Urinary bladder (tissue), 3 donors: ENCODE data around the gene MALL.

- PRO-cap = no peak
- RAMPAGE, long total RNA = no peak
These were observed 53.1 kb downstream of the SEPTIN10 start for GRCh38 chr2:109560263-109561402.

DNA sequence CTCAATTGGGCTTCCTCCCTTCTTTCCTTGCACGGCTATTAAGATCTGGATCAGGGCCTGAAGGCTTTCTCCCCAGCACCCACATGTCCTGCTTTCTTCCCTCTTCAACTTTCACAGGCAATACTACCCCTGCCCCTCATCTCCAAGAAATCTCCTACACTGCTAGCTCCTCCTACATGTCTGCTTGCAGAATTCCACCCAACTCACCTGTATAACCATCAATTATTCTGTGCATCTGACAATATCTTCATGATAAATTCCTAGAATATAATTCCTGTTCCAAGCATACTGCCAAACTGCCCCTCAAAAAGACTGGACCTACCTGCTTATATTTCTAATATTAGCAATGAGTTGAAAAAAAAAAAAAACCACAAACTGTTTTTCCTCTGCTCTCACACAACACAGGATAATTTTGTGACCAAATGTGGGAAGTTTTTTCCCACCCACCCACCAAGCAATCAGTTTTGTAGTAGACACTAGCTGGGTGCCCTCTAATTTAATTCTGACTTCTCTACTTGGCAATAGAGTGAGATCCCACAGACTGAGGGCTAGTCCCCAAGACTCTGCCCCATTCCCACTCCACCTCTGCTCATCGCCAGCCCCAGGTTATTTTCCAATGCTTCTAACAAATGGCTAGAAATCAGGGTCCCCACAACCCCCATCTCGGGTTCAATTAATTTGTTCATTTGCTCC, 13.4 kb downstream of the SEPTIN10 start:
- PRO-cap = no peak
- RAMPAGE, long total RNA = no peak

DNA sequence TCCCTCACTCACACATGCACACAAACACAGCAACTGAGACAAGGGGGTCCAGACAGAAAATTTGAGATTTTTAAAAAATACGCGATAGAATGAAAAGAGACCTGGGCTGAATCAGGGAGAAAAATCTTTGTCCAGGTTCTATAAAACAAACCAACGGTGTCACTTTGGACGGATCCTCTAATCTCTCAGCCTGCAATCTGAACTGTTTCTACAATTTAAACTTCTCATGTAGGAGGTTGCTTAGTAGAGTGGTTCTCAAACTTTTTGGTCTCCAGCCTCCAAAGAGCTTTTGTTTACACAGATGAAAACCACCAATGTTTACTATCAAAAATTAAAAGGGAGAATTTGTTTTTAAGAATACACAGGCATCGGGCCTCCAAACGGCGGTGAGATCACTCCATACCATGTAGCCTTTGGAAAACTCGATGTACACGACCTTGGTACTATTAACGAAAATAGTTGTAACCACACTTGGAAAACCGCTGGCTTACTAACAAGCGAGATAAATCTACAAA, 1.0 kb downstream of the SEPTIN10 start:
- PRO-cap = no peak
- RAMPAGE, long total RNA = no peak

GRCh38 chr2:109630901-109631327, 16.8 kb downstream of the SOWAHC start:
- PRO-cap = no peak
- RAMPAGE, long total RNA = no peak

DNA sequence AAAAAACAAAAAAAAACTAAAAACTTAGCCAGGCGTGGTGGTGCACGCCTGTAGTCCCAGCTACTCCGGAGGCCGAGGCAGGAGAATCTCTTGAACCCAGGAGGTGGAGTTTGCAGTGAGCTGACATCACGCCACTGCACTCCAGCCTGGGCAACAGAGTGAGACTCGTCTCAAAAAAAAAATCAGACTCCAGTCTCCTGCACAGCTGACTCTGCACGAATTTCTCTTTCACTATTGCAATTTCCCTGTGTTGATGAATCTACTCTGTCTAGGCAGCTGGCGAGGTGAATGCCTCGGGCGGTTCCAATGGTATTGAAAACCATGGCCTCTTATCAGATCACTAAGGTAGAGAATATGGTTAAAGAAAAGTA, 30.0 kb downstream of the SOWAHC start:
- PRO-cap = no peak
- RAMPAGE, long total RNA = no peak

GRCh38 chr2:109702241-109703083, 88.3 kb downstream of the SOWAHC start:
- PRO-cap = no peak
- RAMPAGE, long total RNA = no peak

DNA sequence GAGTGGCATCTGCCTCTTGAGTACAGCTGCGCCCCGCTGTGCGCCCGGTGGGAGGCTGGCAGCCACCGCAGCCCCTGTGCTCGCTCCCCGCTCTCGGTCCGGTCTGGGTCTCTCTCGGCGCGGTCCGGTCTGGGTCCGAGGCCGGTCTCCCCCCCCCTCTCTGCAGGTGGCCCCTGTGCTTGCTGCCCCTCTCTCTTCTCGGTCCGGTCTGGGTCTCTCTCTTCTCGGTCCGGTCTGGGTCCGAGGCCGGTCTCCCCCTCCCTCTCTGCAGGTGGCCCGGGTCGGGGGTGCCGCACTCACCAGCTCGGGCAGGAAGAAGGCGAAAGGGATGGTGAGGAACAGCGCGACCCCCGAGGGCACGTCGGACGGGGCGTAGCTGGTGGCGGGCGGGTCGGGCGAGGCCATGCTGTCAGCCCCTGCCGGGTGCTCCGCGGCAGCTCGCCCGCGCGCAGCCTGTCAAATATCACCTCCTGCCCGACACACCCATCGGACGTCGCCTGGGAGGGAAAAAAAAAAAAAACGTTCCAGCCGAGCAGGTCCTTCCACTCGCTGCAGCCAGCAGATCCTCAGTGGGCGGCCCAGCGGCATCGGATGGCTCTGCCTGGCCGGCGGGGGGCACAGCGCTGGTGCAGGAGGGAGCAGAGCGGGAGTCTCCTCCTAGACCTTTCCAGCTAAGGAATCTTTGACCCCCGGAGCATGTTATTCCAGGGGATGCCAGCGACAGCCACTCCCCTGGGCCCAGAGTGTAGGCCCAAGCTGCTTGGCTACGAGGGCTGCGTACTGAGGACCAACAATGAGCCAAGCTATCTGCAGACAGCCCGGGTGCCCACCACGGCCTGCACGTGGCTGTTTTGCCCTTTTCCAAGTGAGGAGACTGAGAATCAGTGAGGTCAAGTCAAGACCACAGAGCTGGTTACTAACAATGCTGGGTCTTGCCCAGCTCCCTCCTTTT, at the start of gene MALL:
Gene MALL, minus strand, starts transcription at position 435 of the 952 bp plus-strand sequence.
- PRO-cap = unidirectional peak, minus-strand start at position 673 of the sequence
- RAMPAGE, long total RNA = start-site peak on the minus strand centred at position 435 of the sequence, 7 bp wide, 217 and 34 reads in 2 replicates

- PRO-cap = no peak
- RAMPAGE, long total RNA = no peak
These were observed 34.0 kb upstream of the MALL start for GRCh38 chr2:110149643-110149938.

GRCh38 chr2:110155806-110156407, 40.3 kb upstream of the MALL start:
- PRO-cap = no peak
- RAMPAGE, long total RNA = no peak

DNA sequence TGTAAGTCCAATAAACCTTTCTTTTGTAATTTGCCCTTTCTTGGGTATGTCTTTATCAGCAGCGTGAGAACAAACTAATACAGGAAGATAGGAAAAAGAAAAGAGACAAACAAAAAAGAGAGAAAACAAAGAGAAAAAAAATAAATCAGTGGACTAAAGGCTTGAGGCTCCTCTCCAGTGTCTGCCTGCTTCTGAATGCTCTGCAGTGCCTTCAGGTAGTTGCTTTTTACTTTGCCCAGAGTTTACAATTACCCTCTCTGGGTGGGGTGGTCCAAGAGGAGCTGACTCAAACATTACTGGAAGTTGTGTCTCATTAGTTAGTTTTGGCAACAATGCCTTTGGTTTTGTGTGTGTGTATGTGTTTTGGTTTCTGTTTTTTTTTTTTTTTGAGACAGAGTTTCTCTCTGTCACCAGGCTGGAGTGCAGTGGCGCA, 40.8 kb upstream of the MALL start:
- PRO-cap = unidirectional peak, minus-strand start at position 197 of the sequence
- RAMPAGE, long total RNA = no peak

- PRO-cap = no peak
- RAMPAGE, long total RNA = no peak
These were observed 34.6 kb downstream of the NPHP1 start for GRCh38 chr2:110170076-110170701.

DNA sequence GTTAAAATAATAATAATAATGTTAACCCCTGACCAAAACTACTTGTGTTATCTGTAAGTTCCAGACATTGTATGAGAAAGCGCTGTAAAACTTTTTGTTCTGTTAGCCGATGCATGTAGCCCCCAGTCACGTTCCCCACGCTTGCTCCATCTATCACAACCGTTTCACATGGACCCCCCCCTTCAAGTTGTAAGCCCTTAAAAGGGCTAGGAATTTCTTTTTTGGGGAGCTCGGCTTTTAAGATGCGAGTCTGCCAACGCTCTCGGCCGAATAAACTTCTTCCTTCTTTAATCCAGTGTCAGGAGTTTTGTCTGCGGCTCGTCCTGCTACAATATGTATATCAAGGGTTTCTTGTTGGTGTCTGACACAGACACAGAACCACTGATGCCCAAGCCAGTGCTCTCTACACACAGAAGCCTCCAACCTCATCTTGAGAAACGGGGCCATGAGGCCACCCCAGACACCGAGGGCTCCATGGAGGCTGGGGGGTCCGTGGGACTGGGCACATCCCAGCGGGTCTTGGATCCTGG, 1.7 kb upstream of the BUB1 start:
- PRO-cap = no peak
- RAMPAGE, long total RNA = no peak

DNA sequence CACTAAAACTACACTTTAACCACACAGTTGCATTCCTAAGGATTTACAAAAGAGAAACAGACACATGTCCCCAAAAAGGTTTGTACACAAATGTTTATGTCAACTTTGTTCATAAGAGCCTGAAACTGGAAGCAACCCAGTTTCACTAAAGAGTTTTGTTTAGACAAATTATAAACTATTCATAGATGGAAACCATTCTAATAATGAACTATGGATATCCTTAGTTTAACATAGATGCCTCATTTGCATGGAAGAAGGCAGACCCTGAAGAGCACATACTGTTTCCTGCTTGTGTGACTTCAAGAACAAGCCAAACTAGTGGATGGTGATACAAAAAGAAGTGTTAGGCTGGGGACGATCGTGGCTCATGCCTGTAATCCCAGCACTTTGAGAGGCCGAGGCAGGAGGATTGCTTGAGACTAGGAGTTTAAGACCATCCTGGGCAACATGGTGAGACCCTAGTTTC, 48.1 kb downstream of the ACOXL start:
- PRO-cap = no peak
- RAMPAGE, long total RNA = no peak

DNA sequence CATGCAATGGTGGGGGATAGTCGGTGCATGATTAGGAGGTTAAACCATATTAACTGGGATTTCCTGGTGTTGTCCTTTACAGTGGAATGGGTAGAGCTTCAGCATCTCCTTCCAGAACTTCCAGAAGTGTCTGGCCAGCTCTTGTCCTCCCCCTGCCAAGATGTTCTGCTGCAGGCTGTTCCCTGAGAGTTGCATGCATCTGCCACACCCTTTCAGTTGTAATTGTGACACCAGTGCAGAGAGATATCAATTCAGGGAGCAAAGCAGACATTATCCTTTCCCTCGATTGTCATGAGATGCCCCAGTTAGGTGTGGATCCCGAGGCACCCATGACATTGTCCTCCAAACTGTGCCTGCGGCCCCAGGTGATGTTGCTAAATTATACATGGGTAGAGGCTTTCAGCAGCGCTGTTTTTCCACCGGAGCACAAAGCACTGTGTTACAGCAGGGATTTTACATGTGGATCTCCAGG, 90.6 kb upstream of the BCL2L11 start:
- PRO-cap = no peak
- RAMPAGE, long total RNA = no peak

- PRO-cap = no peak
- RAMPAGE, long total RNA = no peak
These were observed 37.1 kb downstream of the BCL2L11 start for GRCh38 chr2:111157793-111158322.

DNA sequence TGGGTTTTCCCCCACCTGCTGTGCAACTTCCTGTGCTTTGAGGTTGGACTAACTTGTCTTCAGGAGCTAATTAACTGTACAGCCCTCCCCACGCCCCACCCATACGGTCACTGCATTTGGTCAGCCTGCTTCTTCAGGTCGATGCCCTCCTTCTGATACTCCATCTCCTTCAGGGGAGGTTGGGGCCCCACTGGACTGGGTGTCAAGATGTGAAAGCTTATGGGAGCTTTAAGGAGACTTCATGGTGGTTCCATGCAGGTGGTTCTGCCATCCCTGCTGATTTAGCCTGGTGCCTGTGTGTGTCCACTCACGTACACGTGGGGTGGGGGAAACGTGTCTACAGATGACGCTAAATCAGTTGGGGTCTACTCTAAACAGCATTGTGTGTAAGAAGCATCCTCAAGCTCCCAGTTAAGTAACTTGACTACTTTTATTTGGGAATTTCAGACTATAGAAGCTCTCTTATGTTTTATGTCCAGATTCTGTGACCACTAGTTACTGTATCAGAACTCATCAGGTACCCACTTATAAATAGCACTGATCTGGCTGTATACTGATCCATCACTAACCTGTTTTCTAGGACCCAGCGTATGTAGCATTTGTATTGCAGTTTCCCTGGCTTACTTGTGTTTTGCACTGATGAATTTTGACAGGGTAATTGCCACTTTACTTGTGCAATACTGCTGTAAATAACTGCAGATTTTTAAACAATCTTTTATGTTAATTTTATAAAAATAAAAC, 47.1 kb downstream of the BCL2L11 start:
- PRO-cap = no peak
- RAMPAGE, long total RNA = no peak

DNA sequence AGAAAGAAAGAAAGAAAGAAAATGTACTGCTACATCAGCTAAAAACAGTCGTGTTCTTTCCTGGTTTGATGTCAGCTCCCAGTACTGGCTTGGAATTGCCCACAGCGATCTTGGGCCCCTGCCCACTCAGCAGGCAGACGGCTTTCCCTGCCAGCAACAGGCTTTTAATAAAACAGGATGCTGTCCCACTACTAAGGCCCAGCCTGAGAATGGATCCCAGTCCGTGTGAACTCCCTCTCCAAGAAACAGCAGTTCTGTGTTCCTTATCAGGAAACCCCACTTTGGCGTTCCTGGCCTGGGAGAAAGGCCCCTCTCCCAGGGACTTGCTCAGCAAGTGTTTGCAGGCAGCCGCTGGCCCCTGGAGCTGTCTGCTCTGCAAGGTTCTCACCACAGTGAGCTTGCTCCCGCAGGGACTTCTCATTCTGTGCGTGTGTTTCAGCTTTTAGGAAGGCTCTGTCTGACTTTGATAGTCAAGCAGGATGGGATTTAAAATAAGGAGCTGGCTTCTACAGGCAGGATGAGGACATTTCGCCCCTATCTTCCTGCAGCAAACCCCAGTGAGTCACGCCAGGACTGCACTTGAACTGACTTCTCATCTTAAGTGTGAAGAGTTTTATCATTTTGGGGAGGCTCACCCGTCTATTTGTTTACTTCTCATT, 225.7 kb downstream of the BCL2L11 start:
- PRO-cap = no peak
- RAMPAGE, long total RNA = no peak

GRCh38 chr2:111633845-111634530, 250.0 kb downstream of the ANAPC1 start:
- PRO-cap = no peak
- RAMPAGE, long total RNA = no peak

DNA sequence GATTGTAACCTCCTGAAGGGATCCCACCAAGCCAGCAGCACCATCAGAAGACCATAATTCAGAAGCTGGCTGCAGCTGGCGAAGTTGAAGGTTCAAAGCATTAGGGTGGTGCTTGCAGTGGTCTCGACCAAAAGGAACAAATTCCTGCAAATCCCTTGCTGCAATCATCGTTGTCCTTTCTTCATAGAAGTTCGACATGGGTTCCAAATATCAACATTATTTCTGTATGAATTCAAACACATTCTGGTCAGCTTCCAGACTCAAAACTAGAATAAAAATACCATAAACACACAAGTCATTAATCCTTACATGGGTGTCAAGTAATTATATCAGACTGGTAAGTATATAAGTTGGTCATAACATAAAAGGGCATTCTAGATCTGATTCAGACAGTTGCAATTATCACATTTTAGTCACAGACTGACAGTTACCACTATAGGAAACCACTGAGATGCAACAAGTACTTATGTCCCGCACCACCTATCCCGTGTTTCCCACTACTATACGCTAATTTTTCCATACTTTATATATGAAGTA, 3.3 kb downstream of the ANAPC1 start:
- PRO-cap = no peak
- RAMPAGE, long total RNA = no peak

- PRO-cap = no peak
- RAMPAGE, long total RNA = no peak
These were observed 2.3 kb upstream of the MERTK start for GRCh38 chr2:111896092-111896453.